OVCAR3 (cell line): ENCODE data around the genes RNF152 and SERPINB5.

DNA sequence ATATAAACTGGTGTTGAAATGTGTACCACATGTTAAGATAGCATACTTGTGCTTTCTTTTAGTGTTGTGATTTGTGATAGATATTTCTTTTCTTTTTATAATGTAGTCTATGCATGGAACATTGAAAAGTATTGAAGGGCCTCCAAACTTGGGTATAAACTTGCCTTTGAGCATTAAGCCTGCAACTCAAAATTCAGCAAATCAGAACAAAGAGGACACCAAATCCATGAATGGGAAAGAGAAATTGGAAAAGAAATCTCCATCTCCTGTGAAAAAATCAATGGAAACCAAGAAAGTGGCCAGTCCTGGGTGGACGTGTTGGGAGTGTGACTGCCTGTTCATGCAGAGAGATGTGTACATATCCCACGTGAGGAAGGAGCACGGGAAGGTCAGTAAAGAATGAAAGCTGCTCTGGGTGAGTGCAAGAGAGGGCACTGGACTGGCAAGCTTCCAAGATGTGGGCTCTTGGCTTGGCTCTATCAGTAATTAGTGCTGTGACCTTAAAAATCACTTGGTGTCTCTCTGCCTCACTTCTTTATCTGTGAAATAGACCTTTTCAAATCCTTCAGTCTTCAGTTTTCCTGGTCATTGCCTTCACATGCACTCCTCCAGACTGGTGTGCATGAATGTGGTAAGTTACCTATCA lies 88.9 kb downstream of the ZNF532 start:
- RRBS, result no CpG with 5 or more reads among the region's 3 CpGs

DNA sequence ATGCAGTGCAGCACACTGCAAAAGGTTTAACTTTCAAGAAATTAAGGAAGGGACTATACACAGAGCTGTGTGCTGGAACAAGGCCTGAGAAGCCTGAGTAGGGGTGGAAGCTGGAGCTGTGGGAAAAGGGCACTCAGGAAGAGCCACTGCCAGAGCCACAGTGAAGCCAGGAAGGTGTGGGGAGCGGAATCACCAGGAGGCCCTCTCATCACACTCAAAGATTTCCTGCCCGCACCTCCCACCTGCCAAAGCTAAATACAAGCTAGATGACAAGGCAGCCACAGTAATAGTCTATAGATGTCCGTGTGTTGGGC lies 126.0 kb downstream of the ZNF532 start:
- RRBS, result no CpG with 5 or more reads among the region's 3 CpGs

- RRBS, result no CpG with 5 or more reads among the region's 9 CpGs
Observed at GRCh38 chr18:59029966-59030603, 109.6 kb upstream of the SEC11C start.

- RRBS, result no CpG with 5 or more reads among the region's 4 CpGs
Observed at GRCh38 chr18:60929938-60930423, 403.2 kb upstream of the CDH20 start.

DNA sequence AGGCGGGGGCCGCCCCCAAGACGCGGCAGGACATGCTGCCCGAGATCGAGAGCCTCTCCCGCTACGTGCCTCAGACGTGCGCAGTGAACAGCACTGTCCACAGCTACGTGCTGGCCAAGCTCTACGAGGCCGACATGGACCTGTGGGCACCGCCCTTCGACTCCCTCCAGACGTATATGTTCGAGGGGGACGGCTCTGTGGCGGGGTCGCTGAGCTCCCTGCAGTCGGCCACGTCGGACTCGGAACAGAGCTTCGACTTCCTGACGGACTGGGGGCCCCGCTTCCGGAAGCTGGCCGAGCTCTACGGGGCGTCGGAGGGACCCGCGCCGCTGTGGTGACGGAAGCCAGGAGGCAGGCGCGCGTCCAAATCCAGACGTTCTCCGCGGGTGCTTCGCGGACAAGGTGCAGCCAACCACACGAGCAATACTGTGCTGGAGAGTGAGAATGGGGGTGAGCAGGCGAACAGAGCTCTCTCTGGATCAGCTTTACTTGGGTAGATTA lies 221.2 kb downstream of the CDH20 start:
- RRBS, result no CpG with 5 or more reads among the region's 46 CpGs

DNA sequence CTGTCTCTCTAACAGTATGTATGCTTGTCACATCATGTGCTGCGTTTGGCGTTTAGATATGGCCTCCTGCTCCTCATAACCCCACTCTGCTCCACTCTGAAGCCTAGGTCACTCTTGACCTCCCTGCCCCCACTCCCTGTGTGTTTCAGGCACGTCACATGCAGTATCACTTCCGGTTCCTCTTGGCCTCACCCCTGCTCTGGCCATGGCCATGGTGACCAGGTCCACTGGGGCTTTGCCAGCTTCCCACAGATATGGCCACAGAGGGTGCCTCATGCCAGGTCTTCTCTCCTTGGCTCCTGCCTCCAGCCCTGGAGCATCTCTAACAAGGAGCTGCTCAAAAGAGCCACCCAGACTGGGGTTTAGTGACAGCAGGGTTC lies 159.9 kb downstream of the RNF152 start:
- RRBS, result no CpG with 5 or more reads among the region's 4 CpGs

- RRBS, result no CpG with 5 or more reads among the region's 6 CpGs
Observed at GRCh38 chr18:61831020-61831562, 61.7 kb downstream of the RNF152 start.

GRCh38 chr18:61892853-61893947 lies at the start of gene RNF152:
Gene RNF152, minus strand, starts transcription at chr18:61893007.
- RRBS, result 3% methylated on average over 29 of the region's 85 CpGs

DNA sequence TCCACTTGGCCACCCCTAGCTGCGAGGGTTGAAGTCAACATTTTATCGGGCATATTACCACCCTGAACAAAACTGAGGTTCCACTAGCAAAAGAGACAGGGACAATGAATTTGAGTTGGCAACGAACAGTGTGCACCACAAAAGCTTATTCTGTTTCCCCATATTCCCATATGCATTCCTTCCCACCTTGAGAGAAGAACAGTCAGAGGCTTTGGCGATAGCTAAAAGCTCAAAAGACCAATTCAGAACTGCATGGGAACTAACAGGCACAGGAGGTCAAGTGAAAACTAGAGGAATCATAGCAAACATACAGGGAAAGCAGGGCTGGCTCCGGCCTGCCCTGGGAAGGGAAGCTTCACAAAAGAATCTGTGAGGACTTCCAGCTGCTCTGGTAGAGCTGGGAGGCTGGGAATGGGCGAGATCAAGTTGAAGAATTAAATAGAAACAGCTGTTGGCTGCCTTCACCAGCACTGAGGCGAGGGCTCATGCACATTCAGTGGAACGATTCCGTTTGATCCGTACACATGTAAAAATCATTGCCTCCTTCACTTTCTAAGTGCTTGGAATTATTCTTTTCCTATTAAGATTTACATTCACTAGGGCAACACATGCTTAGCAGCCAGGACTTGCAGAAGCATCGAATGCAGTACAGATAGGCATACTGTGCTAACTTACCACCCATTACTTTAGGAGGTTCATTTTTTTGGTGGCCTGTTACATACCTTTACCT lies 125.2 kb upstream of the RNF152 start:
- RRBS, result no CpG with 5 or more reads among the region's 11 CpGs

DNA sequence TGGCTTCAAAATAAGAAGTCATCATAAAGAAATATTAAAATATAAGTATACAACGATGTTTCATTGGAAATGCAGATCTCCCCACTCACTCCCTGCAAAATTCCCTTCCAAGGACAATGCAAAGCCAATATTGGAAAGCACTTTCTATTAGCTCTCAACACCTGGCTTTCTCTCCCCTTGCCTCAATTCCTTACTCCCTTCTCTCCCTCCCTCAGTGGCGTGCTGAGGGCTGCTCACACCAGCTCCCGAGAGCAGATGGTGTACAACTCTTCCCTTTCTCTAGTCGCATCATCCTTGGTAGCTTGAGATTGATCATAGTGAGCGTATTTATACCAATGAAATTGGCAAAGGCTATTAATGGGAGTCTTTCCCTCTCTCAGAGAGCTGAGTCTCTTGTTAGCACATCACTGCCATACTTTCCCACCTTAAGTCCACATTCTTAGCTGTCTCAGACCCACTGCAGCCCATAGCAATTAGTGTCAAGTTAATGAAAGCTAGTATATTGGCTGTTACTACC lies 57.9 kb downstream of the PIGN start:
- RRBS, result no CpG with 5 or more reads among the region's 5 CpGs

GRCh38 chr18:62522082-62522898 lies 535 bp upstream of the ZCCHC2 start:
- RRBS, result 5% methylated on average over 39 of the region's 75 CpGs

GRCh38 chr18:62781195-62781693 lies 65.9 kb downstream of the PHLPP1 start:
- RRBS, result no CpG with 5 or more reads among the region's 4 CpGs

GRCh38 chr18:63138937-63139543 lies 180.5 kb downstream of the BCL2 start:
- RRBS, result no CpG with 5 or more reads among the region's 5 CpGs

- RRBS, result no CpG with 5 or more reads among the region's 29 CpGs
Observed at GRCh38 chr18:63154742-63155797, 164.5 kb downstream of the BCL2 start.

DNA sequence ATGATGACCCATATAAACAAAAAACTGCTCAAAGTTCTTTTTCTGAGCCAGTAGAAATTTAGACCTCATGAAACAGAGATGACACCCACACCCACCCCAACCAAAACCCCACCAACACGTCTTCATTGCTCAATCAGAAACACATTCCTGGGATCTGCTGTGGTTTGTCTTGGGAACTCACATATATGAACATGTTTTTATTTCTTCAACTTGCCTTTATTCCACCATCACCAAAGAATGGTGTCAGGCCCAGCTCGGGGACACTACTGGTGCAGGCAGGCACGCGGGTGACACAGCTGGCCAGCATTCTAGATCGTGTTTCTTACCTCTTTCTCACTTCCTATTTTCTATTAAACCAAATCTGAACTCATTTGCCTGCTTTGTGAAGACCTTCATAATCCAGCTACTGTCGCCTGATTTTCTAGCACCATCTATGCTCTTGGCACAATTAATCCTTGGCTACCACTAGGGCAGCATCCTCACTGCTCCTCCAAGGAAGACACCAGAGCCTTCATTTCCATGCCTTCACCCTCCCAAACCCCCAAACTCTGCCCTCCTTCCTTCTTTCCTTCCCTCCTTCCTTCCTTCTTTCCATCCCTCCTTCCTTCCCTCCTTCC lies 157.2 kb downstream of the BCL2 start:
- RRBS, result no CpG with 5 or more reads among the region's 6 CpGs

DNA sequence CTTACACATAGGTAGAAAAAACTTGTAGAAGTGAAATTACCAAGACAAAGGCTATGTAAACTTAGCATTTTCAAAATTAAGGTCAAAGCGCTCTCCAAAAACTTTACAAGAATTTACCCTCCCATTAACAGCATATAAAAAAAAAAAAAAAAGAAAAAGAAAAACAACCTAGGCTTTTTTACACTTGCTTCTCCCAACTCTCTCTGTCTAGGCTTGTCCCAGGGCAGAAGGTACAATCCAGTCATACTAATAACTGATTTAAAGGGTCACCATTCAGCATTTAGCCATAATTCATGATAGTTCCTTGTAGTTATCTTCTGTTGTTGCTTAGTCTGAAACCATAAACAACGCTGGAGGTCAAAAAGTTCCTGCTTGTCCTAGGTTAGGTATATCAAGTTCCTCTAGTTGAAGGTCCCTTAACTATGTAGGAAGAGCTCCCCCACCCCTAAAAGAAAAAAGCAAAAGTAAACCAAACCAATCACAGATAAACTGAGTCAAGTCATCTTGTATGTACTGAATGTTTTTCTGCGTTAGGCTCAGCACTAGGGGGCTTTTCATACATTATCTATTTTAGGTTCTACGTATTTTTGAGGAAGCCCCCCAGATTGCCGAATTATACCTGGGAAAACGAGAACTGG lies 130.4 kb downstream of the BCL2 start:
- RRBS, result no CpG with 5 or more reads among the region's 6 CpGs

- RRBS, result no CpG with 5 or more reads among the region's 3 CpGs
Observed at GRCh38 chr18:63417319-63418022, 4.8 kb downstream of the VPS4B start.

DNA sequence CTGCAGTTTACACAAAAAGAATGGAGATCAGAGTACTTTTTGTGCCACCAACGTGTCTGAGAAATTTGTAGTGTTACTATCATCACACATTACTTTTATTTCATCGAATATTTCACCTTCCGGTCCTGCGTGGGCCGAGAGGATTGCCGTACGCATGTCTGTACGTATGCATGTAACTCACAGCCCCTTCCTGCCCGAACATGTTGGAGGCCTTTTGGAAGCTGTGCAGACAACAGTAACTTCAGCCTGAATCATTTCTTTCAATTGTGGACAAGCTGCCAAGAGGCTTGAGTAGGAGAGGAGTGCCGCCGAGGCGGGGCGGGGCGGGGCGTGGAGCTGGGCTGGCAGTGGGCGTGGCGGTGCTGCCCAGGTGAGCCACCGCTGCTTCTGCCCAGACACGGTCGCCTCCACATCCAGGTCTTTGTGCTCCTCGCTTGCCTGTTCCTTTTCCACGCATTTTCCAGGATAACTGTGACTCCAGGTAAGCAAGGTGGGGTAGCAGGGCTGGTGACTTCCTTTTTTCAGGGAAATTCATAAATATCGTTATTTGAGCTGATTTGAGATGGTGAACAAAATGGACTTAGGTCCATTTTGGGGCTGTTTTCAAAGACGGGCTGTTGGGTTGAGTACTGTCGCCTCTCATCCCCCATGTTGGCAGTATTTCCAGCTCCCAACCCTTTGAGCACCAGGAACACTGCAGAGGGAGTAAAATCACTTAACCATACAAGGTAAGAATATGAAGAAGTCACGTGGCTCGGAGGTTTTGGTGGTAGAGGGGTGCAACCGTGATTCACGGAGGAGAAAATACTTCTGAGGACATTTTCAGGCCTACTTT lies at the start of gene SERPINB5:
Gene SERPINB5 (plus strand): TSS at position 394 of the 835 bp plus-strand sequence.
- RRBS, result no CpG with 5 or more reads among the region's 29 CpGs

GRCh38 chr18:63902944-63903219 lies 4.9 kb upstream of the SERPINB10 start:
- RRBS, result no CpG with 5 or more reads among the region's 4 CpGs